Cardiac atrium fibroblast (primary cell): ENCODE measurements around a stretch of chr13.

DNA sequence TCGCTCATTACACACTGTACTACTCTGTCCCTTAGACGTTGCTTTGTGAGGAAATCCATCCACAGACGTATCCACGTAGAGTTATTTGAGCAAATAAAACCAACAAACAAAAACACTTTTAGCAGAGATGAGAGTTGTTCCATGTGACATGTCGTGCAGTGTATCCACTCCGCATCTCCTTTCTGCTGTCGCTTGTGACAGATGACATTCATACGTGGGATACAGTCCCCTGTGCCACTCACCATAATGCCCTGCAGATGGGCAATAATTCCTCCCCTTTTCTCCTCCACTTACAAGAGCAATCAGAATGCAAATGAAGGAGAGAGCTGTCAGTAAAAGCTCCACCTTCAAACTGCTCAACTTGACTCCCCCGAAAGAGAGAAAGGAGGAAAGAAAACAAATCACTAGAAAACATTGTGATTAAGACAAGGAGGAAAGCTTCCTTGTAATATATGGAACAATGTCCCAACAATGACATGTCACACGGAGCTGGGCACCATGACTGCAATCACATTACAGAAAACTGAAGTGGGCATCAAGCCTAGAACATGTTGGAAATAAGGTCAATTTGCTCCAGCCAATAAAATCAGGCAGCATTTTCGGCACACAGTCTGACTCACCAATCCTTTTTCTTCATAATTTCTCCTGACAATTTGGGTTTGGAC is 25.9 kb downstream of the IRS2 start:
- RAMPAGE, long total RNA, result no peak

DNA sequence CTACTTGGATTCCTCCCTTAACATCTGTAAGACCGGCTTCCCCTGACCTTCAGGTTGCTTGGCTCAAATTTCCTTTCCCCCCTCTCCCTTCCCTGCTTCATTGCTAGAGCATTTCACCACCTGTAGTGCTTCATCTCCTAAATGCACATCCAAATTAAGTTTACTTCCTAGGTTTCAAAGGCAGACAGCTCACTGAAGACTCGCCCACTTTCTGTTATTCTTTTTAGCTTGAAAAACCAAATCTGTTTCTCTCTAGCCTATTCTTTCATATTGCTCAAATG is 16.9 kb downstream of the IRS2 start:
- RAMPAGE, long total RNA, result no peak

DNA sequence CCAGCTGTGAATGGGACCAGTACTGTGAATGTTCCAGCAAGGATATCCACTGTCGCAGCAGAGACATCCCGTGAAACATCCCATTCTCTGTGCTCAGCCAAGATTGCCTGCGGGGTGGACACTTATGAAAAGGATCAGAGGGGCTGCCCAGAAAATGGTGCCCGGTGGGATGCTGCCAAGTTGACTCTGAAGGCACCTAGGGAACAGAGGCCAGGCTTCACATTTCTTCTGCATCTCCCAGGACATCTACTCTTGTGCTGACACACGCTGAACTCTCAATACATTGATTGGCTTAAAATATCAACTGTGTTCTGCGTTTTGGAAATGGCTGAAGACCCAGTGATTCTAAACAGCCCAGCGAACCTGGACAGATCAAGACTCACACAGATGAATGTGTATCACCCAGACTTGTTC is 15.8 kb downstream of the IRS2 start:
- RAMPAGE, long total RNA, result no peak

DNA sequence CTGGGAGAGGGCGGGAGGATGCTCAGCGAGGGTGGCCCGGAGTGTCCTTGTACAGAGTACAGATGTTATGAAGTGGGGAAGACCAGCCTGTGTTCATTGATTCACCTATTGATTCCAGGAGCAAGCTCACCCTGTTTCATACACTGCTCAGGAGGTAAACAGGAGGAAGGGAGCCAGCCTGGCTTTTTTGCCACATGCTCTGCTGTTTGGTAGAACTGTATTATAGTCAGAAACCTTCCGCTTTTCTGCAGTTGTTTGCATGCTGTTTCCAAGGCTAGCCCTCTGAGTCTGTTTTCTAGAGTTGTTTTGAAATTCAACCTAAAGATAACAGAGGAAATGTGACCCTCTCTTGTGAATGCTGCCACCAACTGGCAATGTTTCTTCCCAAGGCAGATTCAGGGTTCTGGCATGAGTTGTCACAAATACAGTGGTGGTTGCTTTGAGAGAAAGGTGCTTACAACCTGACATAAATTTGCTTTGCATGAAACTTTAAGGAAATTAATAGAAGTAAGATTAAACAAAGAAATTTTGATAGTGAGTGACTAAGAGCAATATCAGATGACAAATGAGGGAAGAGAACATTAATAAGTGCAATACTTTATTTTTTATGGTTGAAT is 4.9 kb upstream of the IRS2 start:
- RAMPAGE, long total RNA, result no peak

DNA sequence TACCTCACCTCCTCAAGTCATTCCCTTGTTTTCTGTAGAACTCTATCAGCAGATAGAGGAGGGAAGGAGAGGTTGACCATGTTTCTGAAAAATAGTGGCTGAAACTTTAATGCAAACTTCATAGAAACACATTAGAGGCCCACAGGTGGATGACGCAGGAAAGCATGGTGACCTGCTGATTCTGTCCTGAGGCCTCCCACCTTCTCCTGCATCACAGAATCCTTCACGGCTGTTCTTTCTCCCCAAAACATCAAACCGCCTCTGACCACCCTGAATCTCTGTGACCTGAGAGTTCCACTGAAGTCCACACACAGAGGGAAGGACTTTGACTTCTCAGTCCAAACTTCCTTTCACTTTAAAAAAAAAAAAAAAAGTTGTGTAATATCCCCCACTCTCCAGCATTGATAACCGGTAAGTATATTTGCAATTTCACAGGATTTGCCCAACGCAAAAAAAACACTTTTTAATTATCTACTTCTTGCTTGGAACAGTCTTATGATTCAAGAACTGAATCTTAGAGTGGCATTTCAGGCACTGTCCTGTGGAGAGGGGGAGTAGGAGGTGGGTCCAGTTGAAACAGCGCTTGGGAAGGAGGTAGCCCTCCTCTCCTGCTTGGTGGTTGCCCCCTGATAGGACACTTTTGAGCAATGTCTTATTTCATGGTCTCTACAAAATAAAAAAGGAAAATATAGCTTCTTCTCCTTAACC is 259.5 kb upstream of the IRS2 start:
- RAMPAGE, long total RNA, result no peak

- RAMPAGE, long total RNA, result no peak
Measured at GRCh38 chr13:110162108-110162495, 144.9 kb downstream of the COL4A1 start.

GRCh38 chr13:110178713-110179527 is 128.0 kb downstream of the COL4A1 start:
- RAMPAGE, long total RNA, result no peak

GRCh38 chr13:110186869-110187738 is 119.9 kb downstream of the COL4A1 start:
- RAMPAGE, long total RNA, result no peak

DNA sequence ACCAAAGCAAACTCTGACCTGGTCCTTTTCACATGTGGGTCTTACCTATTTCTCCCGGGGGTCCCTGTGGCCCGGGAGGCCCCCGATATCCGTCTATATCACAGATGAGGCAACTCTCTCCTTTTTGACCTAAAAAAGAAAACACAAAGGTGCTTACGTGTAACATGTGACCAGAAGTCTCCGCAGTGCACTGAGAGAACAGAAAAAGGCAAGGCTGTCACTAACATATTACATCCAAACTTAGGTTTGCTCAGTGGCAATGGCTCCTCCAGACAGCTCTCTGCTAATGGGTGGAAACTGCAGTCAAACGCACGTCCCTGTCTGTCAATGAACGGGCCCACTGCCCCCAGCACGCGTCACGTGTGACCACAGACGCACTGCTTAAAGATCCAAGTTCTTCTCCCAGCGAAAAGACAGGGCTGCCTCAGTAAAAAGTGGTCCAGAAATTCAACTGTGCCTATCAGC is 114.1 kb downstream of the COL4A1 start:
- RAMPAGE, long total RNA, result no peak

GRCh38 chr13:110233099-110233908 is 73.7 kb downstream of the COL4A1 start:
- RAMPAGE, long total RNA, result no peak

- RAMPAGE, long total RNA, result no peak
Measured at GRCh38 chr13:110238713-110239171, 68.2 kb downstream of the COL4A1 start.

DNA sequence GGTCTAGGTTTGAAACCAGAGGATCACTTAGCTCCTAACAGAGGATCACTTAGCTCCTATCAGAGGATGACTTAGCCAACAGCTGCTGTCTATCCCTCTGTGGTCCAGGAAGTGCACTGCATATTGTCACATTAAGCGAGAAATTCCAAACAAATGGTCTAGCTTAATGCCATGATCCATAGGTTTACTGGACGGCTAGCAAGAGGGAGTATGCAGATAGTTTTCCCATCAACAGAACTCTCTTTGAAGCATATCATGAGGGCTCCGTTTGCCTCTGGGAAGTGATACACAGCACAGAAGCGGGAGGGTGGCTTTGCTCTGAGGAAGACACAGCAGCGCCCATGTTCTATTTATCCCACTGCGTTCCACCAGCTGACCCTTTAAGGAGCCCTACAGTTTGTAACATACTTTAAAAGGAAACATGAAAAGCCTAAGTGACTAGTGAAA is 52.8 kb downstream of the COL4A1 start:
- RAMPAGE, long total RNA, result no peak

DNA sequence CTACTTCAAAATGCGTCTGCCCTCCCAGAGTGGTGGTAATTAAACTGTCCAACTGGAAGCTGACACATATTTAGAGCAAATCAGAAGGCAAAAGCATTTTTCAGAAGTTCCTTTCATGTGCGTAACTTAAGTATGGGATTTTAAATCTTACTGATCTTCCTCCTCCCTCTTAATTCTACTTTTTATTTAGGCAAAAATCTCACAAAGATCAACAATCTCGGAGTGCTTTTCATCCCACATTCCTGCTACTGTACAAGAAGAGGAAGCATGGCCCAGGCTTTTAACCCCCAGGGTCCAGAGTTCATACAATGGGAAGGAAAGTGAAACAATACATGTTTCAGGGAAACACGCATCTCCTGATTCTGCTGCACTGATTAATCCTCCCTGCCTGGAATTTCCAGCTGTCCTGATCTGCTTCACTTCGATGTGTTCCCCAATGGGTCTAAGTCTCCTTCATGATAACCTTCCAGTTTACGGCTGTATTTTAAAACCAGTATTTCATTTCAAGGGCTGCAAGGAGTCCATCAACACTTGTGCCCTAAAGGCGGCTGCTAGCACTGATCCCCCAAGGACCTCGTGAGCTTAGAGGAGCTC is 44.5 kb downstream of the COL4A1 start:
- RAMPAGE, long total RNA, result no peak

DNA sequence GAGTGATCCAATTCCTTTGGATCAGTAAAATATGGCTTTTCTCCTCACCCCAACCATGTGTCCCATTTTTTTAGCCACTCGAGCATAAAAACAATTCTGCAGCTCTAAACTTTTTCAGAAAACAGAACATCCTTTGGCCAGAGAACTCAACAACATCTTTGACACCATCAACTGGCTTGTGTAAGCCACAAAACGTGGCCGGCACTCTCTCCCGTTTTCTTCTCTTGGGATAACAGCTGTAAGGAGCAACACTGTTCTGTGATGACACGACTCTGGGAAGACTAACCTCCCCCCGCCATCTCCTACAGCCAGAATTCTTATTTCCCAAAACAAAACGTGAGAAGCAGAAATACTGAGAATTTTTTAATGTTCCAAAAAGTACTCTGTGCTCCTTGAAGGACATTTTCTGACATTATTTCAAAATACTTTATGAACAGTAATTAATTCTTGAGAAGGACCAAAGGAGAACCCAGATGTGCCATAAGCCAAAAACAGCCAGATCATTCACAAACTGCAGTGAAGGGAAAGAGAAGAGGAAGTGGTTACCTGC is 25.9 kb downstream of the COL4A1 start:
- RAMPAGE, long total RNA, result no peak

DNA sequence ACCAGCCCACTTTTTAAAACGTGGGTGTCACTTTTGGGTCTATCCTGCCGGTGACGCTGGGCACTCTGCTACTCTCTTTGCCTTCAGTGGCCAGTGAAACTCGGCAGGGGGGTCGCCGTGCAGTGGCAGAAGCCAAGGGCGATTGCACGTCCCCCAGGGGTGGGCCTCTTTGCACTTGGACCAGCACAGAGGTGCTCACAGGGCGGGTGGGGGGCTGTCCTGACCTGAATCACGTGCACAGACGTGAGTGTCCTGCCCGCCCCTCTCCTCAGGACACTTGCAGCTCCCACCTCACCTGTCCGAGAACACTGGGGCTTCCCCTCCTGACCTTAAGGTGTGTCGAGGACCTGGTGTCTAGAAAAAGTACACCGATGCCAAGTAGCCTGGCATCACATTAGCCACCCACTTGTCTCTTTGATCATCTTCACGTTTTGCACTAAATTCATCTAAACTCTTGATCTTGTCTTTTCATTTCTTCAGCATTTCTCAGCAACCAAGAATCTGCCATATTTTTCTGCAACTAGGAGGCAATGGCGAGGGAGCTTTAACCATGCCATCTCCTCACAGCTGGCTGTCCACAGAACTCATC is 16.0 kb downstream of the COL4A1 start:
- RAMPAGE, long total RNA, result no peak

GRCh38 chr13:110303964-110304994 is 2.7 kb downstream of the COL4A1 start:
- RAMPAGE, long total RNA, result no peak

DNA sequence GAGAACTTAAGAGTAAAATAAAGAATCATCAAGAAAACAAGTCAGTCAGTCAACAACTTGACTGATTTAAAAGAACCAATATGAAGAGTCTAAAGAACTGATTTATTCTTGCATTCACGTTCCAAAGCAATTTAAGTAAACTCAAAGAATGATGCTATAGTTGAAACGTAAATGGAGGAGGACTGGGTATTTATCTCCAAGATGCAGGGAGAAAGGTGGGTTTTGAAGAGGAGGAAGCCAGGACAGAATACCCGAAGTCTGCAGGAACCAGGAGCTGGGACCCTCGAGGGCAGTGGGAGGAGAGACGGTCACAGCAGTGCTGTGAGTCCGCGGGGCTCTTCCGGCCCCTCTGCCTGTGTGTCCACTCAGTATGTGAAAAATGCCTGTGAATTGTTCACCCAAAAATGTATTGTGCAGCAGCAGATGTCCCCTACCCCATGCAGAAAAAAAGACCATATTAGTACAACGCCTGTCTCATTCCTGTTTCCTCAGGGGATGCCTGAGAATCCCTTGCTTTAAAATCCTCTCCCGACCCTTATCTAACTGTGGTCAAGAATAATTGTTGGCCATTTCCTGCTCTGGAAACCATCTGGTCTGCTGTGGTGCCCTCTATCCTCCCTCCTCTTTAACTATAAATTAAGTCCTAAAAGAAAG is 85.2 kb downstream of the COL4A2 start:
- RAMPAGE, long total RNA, result no peak

- RAMPAGE, long total RNA, result no peak
Measured at GRCh38 chr13:110409266-110410426, 102.6 kb downstream of the COL4A2 start.

GRCh38 chr13:110447003-110447401 is 114.5 kb downstream of the RAB20 start:
- RAMPAGE, long total RNA, result no peak

DNA sequence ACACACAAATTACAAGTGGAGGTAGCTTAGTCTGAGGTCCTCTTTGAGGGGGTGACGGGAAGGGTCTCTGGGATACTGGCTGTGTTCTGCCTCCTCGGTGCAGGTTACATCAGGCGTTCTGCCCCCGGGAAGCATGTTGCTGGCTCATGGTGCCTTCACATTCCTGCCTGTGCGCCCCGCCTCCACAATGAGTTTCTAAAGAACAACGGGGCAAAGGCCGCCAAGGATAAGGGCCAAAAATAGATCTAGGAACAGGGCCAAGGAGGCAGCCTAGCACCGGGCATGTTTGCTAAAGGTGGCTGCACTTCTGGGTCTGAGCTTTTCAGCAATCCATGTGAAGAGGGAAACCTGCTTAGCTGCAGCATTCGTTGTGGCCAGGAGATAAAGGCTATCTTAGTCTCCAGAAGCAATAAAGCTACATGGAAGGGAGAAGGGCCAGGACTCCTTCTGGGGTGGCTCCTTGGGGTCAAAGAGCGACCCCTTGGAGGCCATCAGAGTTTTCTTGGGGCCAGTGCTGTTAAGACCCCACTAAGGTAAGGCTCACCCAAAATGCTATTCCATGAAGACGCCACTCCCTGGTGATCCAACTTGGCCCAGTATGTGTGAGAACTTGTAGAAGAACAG is 54.3 kb downstream of the RAB20 start:
- RAMPAGE, long total RNA, result no peak